Breast epithelium (tissue), 2 donors: ENCODE results near the genes DEFB126, DEFB132, RSPO4, C20orf202 and SIRPA.

- PRO-cap = no peak
- RAMPAGE, long total RNA, 2 experiments = no peak in any of the 2 experiments
Measured at GRCh38 chr20:142514-142793, at the start of gene DEFB126. DEFB126 (plus strand) TSS chr20:142590.

DNA sequence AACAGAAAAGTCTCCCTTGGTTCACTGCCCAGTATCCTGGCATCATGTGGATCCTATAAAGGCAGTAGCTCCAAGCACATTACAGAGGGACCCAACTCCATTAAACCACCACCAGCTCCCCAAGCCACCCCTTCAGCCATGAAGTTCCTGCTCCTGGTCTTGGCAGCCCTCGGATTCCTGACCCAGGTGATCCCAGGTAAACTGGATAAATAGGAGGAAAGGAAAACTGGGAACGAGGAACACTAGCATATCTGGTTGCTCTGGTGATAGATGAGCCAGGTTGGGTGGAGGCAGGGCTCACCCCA, at the start of gene DEFB132:
TSS of gene DEFB132 (plus strand) at position 84 of the 305 bp plus-strand sequence.
- PRO-cap = no peak
- RAMPAGE, long total RNA, 2 experiments = no peak in any of the 2 experiments

DNA sequence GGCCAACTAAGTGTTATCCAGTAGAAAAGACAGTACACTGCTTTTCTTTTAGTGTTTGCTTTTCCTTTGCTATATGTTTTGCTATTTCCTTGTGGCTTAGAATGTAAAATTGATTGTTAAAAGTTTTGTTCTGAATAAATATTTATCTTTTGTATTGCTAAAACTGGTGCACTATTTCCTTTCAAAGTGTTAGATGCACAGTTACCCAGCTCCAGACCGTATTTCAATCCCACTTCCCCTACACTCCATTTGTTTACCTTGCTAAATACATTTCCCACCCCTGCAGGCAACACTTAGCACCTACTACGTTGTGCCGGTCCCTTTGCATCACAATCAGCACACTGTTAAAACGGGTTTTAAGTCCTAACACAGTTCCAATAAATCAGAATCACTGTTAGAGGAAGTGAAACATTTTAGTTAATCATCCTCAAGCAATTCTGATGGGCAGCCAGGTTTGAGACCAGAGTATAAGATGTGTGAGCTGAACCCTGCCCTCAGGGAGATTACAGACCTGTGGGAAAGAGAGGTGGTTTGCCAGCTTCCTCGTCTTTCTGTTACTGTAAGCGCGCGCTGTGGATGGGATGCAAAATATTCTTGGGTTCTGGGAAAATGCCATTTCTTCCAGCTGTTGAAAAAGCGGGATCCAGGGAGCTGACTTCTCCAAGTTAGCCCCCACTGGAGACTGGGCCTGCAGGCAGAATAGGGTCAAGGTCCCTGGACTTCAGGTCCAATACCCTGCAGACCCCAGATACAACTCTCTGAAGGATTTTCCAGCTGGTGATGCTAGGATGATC, 3.0 kb downstream of the ZCCHC3 start:
- PRO-cap = no peak
- RAMPAGE, long total RNA, 2 experiments = no peak in any of the 2 experiments

- PRO-cap = no peak
- RAMPAGE, long total RNA, 2 experiments = no peak in any of the 2 experiments
Measured at GRCh38 chr20:329394-330359, 4.3 kb downstream of the SOX12 start.

DNA sequence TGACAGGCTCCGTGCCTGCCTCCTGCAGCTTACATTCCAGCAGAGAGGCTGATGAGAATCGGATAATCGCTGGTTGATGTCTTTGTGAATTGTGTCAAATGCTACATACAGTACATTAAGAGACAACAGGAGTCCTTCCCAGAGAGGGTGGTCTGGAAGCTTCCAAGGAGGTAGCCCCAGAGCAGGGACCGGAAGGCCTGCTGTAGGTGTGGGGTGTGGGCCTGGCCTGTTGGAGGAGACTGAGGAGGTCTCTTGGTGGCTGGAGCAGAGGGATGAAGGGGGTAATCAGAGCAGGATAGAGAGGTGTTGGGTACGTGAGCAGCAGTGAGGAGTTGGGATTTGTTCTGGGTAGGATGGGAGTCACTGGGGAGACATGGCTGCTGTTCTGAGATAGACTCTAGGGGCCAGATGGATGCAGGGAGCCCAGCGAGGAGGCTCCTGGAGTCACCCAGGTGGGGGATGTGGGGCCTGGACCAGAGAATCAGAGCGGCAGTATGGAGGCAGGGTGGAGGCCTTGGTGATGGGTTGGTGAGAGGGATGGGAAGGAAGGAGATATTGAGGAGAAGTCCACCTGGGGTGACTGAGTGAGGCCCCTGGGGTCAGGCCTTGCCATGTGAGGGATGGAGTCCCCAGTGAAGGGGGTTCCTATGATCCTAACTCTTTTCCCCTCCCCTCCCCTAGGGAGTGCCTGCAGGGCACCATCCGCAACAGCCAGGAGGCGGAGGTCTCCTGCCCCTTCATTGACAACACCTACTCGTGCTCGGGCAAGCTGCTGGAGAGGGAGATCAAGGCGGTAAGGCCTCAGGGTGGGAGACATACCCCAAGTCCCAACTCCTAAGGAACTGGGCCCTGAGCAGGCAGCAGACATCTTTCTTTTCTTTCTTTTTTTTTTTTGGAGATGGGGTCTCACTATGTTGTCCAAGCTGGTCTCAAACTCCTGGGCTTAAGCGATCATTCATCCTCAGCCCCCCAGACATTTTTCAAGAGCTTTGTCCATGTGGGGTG, 13.6 kb downstream of the RBCK1 start:
- PRO-cap = no peak
- RAMPAGE, long total RNA, 2 experiments = no peak in any of the 2 experiments

DNA sequence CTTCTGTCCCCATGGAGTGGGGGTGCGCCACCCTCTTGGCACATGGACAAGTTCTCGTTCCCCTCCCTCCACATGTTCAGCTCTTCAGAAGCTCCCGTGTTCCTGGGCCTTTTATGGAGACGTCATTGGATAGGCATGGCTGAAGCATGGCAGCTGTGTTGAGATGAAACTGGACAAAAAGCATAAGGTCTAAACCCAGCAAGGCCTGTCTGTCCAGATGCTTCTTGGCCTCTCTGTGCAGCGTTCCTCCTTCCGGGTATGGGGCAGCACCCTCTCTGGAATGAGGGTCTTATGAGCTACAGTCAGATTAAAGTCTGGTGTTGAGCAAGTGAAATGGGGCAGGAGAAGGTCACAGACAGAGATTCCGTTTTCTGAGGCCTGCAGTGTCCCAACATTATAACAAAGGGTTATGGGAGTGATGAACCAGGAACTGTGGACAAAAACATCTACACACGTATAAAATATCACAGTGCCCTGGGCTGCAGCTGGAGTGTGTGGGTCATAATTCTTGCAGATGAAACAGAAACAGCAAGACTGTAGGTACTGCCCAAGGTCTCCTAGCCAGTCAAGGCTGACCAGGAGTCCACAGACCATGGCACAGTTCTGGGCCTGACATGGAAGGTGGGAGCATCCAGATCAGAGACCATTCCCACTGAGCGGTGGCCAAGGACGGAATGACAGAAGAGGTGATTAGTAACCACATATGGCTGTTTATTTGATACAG, 26.6 kb downstream of the TBC1D20 start:
- PRO-cap = no peak
- RAMPAGE, long total RNA, 2 experiments = no peak in any of the 2 experiments

- PRO-cap = no peak
- RAMPAGE, long total RNA, 2 experiments = no peak in any of the 2 experiments
Measured at GRCh38 chr20:437357-437689, 25.0 kb downstream of the TBC1D20 start.

DNA sequence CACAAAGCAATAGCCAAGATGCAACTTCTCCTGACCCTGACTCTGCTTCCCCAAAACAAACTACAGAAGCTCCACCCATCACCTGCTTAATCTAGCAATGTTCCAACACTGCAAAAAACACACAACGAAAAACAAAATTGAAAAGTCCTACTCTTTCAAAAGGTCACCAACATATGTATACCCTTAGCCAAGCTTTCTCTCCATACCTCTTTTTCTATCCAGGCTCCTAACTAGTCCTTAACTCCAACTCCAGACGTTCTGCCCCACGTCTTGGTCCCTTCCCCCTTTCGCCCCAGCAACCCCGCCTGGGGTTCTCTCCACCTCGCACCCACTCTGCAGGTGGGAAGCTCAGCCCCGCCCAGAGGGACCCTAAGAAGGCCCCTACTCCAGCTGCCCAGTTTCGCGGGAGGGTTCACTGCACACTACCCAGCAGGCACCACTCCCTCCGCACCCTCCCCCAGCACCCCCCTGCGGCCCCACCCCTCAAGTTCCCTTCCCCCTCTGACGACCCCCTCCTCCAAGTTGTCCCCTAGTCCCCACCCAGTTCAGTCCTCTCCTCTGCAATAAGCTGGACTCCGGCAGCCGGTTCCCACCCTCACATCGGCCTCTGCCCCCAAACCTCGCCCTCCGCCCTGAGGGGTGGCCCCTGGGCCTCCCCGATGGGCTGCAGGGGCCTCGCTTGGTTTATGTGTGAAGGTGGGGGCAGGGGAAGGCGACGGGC, 582 bp downstream of the CSNK2A1 start:
- PRO-cap = no peak
- RAMPAGE, long total RNA, 2 experiments = no peak in any of the 2 experiments

- PRO-cap = no peak
- RAMPAGE, long total RNA, 2 experiments = no peak in any of the 2 experiments
Measured at GRCh38 chr20:652302-652813, 642 bp downstream of the SRXN1 start.

GRCh38 chr20:727817-728908, 40.1 kb downstream of the SLC52A3 start:
- PRO-cap = no peak
- RAMPAGE, long total RNA, 2 experiments = no peak in any of the 2 experiments

DNA sequence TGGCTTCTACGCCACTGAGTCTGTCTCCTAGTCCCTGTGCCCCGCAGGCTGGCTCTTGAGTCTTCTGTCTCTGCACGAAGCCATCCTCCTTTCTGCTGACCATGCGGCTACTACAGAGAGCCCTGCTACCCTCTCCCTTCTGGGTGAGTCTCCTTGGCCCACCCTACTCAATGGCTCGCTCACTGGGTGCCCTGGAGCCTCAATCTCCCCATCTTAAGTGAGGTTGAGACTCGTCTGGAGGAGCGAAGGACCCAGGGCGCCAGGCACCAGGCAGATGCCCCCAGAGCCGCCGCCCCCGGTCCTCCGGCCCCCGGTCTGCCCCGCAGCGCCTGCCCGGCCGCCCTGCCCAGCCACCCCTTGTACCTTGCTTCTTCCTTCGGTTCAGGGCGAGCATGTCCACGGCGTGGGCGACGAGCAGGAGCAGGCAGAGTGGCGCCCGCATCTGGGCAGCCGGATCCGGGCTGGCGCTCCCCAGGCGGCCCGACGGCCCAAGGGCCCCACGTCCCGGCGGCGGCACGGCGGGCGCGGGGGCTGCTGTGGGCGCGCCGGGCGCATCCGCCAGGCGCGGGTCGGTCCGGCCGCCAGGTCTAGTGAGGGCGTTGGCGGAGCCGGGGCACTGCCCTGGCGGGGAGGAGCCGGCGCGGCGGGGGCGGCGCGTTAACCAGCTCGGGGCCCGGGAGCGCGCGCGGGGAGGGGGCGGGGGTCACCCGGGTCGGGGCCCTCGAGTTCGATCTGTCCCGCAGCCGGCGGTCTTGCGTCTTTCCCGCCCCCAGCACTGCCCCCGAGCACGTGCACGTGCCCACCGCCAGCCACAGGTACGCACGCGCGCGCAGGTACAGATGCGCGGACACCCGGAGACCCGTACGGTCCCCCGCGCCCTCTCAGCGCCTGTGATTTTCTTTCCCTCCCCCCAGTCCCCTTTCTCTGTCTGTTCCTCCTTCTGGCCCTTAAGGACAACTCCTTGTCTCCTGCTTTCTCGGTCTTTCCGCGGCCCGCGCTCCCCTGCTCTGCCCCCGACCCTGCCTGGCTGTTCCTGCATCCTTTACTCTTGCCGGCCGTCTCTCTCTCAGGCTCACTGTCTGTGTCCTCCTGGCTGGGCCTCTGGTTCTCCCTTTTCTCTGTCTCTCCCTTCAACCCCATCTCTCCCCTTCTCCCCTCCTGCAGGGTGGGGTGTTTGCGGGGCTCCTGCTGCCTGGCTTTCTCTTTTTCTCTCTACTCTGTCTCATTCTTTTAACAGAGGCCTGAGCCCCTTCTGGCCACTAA, at the start of gene RSPO4:
TSS of gene RSPO4 (minus strand) at position 589 of the 1,263 bp plus-strand sequence.
- PRO-cap = no peak
- RAMPAGE, long total RNA, 2 experiments = no peak in any of the 2 experiments

DNA sequence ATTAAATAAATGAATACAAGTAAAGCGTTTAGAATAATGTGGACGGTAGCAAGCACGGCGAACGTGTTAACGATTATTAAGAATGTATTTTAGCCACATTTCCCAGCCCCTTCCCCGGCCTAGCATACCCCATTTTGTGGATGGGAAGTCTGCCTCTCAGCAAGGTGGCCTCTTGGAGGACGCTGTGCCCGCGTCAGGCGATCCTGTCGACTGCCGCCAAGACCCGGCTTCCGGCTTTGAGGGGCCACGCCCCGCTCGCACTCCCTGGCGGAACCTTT, 207 bp upstream of the PSMF1 start:
- PRO-cap = bidirectional peak, plus-strand start outside the sequence, minus-strand start at position 212 of the sequence
- RAMPAGE, long total RNA, 2 experiments = no peak in any of the 2 experiments

GRCh38 chr20:1156343-1156611, 28.5 kb downstream of the TMEM74B start:
- PRO-cap = no peak
- RAMPAGE, long total RNA, 2 experiments = no peak in any of the 2 experiments

DNA sequence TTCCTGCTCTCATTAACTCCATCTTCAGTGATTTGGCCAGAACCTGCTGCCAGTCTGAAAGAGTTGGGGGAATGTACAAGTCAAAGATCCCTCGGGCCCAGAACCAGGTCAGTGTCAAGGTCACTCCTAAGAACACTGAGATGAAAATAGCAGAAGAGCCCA, at the start of gene C20orf202:
TSS of gene C20orf202 (plus strand) at position 9 of the 162 bp plus-strand sequence.
- PRO-cap = no peak
- RAMPAGE, long total RNA, 2 experiments = no peak in any of the 2 experiments

DNA sequence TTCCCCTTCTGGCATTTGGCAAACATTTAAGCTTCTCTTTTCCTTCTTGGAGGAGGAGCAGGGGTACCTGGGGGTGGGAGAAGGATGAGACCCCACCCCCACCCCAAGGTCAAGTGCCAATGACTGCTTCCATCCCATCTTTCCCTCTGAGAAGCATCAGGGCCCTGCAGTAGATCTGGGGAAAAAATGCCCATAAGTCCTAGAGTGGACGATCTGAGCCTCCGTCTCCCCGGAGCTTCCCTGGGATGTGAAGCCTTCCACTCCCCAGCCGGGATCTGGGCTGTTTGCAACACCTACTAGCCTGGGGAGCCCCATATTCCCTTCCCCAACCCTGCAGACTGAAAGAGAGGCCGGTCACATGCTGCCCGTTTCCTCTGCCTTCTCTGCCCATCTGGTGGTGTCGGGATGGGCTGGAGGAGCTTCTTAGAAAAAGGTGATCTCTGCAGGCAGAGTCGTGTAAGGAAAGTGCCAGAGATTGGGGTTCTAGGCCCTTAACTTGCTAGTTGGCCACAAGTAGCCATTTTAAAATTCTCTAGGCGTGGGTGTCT, 1.0 kb downstream of the SNPH start:
- PRO-cap = no peak
- RAMPAGE, long total RNA, 2 experiments = no peak in any of the 2 experiments

DNA sequence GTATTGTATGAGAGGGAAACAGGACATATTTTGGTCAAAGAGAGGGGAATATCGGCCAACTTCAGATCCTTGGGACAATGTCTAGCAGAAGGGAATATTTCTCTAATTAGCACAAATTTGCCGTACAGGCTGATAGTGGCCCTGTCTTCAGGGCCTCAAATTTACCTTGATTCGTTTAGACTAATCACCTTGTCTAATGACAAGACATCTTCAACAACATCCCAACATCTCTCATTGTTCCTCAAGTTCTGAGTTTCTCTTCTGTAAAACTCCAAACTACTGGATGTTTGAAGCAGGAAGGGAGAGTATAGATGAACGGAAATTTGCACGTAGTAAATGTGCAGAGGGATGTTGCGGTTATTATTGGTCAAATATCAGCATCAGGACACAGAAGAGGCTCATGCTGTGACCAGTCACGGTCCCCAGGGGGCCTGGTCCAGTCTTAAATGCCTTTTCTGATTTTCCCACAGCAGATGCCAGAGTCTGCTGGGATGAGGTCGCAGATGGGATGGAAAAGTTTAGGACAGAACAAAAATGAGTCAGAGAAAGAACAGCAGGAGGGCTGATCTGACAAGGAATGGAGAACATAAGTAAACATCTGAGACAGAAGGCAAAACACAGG, 11.6 kb upstream of the SIRPG start:
- PRO-cap = no peak
- RAMPAGE, long total RNA, 2 experiments = no peak in any of the 2 experiments

DNA sequence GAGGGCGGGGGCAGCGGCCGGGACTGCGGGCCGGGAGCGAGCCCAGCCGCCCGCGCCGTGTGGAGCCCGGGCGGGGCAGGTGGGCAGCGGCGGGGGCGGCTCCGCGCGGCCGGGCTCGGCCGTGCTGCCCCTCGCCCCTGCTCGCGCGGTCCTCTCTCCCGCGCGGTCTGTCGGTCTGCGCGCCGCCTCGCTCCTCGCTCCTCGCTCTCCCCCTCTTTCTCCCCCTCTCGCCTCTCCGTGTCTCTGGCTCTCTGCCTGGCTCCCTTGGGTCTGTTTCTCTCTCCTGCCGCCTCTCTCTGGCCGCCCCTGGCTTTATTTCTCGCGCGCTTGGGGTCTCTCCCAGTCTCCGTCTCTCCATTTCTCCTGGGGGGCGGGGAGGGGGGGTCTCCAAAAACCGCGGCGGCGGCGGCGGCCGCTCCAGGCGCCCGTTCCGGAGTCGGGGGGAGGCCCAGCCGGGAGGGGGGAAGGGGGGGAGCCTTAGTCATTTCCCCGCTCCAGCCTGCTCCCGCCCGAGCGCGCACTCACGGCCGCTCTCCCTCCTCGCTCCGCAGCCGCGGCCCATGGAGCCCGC, at the start of gene SIRPA:
TSS of gene SIRPA (plus strand) at position 520 of the 571 bp plus-strand sequence.
- PRO-cap = bidirectional peak, plus-strand start at position 20 of the sequence, minus-strand start outside the sequence; bidirectional peak, plus-strand start at position 485 of the sequence, minus-strand start at position 169 of the sequence
- RAMPAGE, long total RNA, 2 experiments = no peak in any of the 2 experiments

DNA sequence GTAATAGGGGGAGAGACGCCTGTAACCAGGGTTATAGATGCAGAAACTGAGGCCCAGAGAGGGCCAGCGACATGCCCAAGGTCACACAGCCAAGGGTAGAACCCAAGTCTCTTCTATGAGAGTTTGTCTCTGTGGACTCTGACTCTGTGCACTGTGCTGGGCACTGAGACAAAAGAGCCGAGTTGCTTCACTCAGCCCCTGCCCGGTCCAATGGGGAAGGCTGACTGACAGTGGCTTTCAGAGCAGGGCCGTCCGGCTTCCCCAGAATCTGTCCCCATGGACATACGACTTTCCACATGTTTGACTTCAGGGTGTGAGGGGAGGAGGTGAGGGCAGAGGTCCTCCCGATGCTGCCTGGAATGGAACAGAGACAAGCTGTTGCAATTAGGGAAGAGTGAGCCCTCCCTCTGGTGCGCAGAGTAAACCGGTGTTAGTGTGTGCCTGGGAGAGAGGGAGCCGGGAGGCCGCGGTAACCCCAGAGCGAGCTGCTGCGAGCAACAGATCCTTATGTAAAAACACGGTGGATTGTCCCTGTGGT, 484 bp downstream of the SIRPA start:
- PRO-cap = no peak
- RAMPAGE, long total RNA, 2 experiments = no peak in any of the 2 experiments

- PRO-cap = no peak
- RAMPAGE, long total RNA, 2 experiments = no peak in any of the 2 experiments
Measured at GRCh38 chr20:1913074-1913800, 18.0 kb downstream of the SIRPA start.

GRCh38 chr20:1946573-1947681, 46.9 kb downstream of the PDYN start:
- PRO-cap = no peak
- RAMPAGE, long total RNA, 2 experiments = no peak in any of the 2 experiments